Metastatic Breast Carcinoma in the Ovary (tissue), 3 donors: Measurements from ENCODE around the gene DIRAS1.

DNA sequence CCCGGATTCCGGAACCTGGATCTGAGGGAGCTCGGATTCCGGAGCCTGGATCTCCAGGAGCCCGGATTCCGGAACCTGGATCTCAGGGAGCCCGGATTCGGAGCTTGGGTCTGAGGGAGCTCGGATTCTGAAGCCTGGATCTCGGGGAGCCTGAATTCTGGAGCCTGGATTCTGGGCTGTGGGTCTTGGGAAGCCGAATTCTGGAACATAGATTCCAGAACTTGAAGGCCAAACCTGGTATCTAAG lies 6.4 kb upstream of the LMNB2 start:
- PRO-cap, 3 experiments = no peak in any of the 3 experiments

- PRO-cap, 3 experiments = no peak in any of the 3 experiments
Measured at GRCh38 chr19:2576714-2577480, 101.0 kb downstream of the GADD45B start.

- PRO-cap, 3 experiments = peak in 3 of 3 experiments; most common plus-strand start chr19:2616988 (in 3); most common minus-strand start chr19:2616771 (in 1)
Measured at GRCh38 chr19:2616555-2617107, 85.9 kb downstream of the GNG7 start.

GRCh38 chr19:2720705-2721309 lies 365 bp downstream of the DIRAS1 start:
- PRO-cap, 3 experiments = no peak in any of the 3 experiments

DNA sequence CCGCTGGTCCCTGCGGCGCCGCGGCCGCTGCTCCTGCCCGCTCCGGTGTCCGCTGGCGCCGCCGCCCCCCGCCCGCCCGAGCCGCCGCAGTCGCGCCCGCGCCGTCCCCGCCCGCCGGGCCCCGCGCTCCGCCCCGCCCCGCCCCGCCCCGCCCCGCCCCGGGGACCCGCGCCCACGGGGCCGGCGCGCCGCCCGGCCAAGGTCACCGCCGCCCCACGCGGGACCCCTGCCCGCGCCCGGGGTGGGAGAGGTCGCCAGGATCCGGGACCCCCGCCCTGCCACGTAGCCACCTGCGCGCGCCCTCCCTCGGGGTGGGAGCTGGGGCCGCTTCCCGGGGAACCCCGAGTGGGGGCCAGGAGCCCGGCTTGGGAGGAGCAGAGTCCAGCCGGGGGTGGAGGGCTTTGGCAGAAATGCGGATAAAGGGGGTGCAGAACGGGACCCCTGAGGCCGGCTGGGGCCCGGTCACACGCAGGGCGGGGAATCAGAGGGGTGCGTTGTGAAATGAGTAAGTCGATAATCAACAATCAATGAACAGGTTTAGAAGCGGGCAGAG lies at the start of gene DIRAS1:
Gene DIRAS1 (minus strand): TSS at position 63 of the 553 bp plus-strand sequence.
- PRO-cap, 3 experiments = peak in 1 of 3 experiments; most common plus-strand start position 136 of the sequence (in 1); most common minus-strand start position 54 of the sequence (in 1)

DNA sequence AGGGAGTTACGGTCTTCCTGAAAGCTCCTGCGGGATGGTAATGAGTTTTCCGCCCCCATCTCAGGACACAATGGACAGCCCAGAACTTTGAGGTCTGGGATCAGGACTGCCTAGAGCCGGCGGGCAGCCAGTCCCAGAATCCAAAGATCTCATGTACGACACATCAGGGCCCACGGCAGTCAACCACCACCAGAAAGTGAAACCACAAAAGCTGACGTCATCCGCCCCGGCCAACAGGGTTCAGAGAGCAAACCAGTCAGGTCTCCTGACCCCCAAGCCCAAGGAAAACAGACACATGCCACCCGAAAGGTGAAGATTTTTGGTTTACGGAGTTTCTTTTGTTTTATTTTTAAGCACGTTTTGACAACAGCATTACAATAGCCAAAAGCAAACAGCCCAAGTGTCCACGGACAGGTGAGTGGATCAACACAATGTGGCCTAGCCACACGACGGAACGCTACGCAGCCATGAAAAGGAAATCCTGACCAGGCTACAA lies 7.1 kb downstream of the SGTA start:
- PRO-cap, 3 experiments = peak in 3 of 3 experiments; most common plus-strand start position 255 of the sequence (in 1); most common minus-strand start position 151 of the sequence (in 3)

DNA sequence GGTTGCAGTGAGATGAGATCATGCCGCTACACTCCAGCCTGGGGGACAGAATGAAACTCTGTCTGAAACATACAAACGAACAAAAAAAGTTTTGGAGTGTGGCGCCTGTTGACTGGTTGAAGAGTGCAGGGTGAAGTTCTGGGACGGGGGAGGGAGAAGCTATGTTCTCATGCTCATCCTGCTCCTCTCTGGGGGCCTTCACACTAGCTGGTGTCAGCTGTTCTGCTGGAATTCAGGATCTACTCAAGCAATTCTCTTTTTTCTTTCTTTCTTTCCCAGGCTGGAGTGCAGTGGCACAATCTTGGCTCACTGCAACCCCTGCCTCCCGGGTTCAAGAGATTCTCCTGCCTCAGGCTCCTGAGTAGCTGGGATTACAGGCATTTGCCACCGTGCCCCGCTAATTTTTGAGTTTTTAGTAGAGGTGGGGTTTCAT lies 6.2 kb upstream of the TLE6 start:
- PRO-cap, 3 experiments = no peak in any of the 3 experiments

DNA sequence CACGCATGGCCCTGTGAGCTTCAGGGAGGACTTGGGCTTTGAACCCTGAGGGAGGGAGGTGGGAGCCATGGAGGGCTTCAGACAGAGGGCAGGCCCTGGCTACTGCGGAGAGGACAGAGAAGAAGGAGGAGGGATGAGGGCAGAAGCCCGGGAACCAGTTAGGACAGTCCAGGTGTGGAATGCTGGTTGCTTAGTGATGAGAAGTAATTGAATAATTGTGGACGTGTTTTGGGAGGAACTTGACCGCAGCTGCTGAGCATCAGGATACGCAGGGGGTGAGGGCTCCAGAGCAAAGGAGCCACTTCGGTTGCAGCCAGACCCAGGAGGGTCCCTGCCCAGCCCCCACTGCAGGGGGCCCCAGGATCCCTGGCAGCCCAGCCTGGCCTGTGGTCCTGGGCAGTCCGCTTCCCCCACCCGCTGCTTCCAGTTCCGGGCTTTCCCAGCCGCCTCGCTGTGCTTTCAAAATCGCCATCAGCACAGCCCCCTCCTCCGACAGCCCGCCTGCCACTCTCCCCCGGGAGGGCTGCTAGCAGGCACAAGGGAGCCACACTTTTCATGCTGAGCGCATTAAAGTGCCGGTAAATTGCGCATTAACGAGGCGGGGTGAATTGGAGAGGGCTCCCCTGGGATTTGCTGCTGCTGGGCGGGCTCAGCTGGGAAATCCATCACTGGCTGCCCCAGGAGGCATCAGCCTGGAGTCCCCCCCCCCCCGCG lies 6.4 kb downstream of the TLE6 start:
- PRO-cap, 3 experiments = peak in 1 of 3 experiments; most common plus-strand start position 287 of the sequence (in 1)

DNA sequence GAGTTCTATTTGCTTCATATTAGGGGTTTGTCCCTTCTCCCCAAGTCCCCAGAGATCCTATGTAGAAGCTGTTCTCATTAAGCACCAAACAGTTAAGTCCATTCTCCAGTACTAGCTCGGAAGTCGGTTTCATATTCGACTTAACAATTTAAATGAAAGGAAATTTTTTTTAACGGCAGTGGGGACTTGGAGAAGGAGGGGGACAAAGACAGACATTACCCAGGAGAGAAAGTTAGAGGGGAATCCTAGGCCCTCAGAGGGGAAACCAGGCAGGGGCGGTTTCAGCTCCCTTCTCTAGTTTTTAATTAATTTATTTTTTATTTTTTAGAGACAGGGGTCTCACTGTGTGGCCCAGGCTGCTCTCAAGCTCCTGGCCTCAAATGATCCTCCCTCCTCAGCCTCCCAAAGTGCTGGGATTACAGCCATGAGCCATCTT lies 13.6 kb upstream of the TLE2 start:
- PRO-cap, 3 experiments = no peak in any of the 3 experiments

DNA sequence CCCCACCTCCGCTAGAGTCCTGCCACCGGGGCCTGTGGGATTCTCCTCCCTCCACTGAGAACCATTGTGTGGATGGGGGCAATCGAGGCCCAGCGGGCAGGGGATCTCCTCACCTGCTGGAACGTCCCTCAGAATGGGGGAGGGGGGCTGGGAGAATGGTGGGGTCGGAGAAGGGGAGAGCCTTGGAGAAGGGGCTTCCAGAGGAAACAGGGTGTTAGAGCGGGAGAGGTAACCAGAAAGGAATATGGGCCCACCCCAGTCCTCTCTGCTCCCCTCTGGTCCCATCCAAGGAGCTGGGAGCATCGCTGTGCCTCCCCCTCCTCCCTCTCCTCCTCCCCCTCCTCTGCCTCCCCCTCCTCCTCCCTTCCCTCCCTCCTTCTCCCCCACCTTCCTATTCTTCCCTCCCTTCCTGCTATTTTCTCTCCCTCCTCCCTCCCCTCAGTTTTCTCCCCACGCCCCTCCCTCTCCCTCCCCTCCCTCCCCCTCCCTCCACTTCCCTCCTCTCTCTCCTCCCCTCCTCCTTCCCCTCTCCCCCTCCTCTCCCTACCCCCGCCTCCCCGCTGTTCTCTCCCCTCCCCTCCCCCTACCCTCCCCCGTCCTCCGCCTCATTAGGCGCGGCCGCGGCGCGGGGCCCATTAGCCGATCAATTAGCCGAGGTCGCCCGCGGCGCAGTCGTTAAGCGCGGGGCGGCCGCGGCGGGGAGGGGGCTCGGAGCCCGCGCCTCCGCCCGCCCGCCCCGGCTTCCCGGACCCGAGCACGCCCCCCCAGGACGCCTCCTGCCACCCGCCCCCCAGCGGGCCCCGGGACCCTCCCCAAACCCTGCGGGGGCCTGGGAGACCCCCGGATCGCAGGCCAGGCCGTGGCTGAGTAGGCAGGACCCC lies 15.5 kb downstream of the TLE5 start:
- PRO-cap, 3 experiments = peak in 2 of 3 experiments; most common plus-strand start position 635 of the sequence (in 1)

DNA sequence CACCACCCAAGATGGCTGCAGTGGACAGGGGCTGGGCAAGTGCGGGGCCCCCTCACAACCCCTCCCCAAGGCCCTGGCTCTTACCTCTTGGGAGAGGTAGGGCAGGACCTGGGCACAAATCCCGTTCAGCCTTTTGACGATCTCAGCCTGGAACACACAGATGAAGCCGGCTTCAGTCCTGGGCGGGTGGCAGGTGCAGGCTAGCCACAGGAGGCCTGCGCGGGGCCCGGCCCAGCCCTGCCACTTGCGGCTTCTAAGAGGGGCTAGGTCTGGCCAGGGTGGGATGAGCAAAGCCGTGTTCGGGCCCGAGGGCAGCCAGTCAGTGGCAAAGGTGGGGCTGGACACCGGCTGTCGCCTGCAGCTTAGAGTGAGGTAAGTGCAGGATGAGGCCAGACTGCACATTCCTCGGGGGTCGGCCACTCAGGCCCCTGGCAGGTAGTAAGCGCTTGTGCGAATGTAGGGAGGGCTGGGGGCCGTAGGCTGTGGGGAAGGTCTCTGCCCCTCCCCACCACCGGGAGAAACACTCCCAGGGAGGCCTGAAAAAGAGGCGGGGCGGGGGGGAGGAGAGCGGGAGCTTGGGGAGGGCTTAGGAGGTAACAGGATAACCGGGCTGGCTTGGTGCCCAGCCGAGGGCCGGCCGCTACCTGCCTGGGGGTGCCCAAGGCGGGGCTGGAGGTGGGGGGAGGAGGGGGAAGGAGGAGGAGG lies 6.6 kb downstream of the TLE5 start:
- PRO-cap, 3 experiments = no peak in any of the 3 experiments

- PRO-cap, 3 experiments = no peak in any of the 3 experiments
Measured at GRCh38 chr19:3097320-3098033, 3.3 kb downstream of the GNA11 start.

- PRO-cap, 3 experiments = peak in 1 of 3 experiments; most common plus-strand start chr19:3133818 (in 1)
Measured at GRCh38 chr19:3133325-3134163, 2.3 kb upstream of the GNA15 start.

DNA sequence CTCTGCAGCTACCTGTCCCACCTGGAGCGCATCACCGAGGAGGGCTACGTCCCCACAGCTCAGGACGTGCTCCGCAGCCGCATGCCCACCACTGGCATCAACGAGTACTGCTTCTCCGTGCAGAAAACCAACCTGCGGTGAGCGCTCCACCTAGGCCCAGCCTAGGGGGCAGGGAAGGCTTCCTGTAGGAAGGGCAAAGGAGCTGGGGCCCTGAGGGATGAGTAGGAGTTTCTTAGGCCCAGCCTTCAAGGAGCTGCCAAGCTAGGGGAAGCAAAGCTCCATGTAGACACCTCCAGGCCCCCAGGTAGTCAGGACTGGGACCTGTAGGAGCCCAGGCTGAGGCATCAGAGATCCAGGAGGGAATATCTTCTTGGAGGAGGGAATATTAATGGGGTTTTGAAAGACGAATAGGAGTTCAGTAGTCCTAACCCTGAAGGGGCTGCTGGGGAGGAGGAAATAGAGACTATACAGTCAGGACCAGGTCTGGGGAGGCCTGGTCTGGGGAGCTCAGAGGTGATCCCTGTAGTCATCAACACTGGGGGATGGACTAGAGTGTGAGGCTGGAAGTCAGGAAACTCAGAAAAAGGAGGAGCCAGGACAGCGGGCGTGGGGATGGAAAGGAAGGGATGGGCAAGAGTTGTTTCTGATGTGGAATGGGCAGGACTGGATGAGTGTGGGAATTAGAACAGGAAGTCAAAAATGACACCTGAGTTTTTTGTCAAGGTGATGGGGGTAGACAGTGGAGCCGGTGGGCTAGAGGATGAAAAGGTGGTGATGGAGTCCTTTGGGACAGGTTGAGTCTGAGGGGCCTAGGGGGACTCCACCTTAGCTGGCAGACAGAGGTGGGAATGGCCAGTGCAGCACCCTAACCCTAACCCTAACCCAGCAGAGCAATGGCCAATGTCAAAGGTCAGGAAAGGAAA lies 16.1 kb downstream of the GNA15 start:
- PRO-cap, 3 experiments = no peak in any of the 3 experiments

- PRO-cap, 3 experiments = no peak in any of the 3 experiments
Measured at GRCh38 chr19:3193279-3194380, 7.9 kb downstream of the NCLN start.

- PRO-cap, 3 experiments = peak in 3 of 3 experiments; most common plus-strand start chr19:3336965 (in 2); most common minus-strand start chr19:3336646 (in 1)
Measured at GRCh38 chr19:3336543-3337603, 29.5 kb upstream of the NFIC start.

- PRO-cap, 3 experiments = no peak in any of the 3 experiments
Measured at GRCh38 chr19:3384777-3385637, 18.6 kb downstream of the NFIC start.

DNA sequence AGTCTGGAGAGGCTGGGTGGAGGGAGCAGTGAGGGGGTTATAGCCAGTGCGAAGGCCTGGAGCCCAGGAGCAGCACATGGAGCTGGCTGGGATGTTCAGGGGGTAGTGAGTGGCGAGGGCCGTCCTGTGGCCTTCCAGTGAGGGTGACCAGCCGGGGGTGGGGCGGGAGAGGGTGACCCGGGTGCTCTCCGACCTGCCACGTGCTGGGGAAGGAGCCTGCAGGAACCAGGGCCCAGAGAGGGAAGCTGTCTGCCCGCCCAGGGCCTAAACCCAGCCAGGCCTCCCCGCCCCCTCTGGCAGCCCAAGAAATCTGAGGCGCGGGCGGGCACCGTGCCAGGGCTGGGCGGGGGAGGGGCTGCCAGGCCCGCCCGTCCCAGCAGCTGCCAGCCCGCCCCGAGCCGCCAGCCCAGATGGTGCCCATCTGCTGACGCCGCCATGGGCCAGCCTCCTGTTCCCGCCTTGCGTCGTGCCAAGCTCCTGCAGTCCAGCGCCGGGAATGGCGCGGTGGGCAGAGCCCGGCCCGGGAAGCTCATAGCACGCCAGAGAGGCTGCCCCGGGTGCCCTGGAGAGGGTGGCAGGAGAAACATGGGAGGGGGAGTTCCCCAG lies 21.4 kb downstream of the NFIC start:
- PRO-cap, 3 experiments = peak in 2 of 3 experiments; most common plus-strand start position 482 of the sequence (in 1); most common minus-strand start position 240 of the sequence (in 1)

GRCh38 chr19:3389851-3390760 lies 23.7 kb downstream of the NFIC start:
- PRO-cap, 3 experiments = no peak in any of the 3 experiments

DNA sequence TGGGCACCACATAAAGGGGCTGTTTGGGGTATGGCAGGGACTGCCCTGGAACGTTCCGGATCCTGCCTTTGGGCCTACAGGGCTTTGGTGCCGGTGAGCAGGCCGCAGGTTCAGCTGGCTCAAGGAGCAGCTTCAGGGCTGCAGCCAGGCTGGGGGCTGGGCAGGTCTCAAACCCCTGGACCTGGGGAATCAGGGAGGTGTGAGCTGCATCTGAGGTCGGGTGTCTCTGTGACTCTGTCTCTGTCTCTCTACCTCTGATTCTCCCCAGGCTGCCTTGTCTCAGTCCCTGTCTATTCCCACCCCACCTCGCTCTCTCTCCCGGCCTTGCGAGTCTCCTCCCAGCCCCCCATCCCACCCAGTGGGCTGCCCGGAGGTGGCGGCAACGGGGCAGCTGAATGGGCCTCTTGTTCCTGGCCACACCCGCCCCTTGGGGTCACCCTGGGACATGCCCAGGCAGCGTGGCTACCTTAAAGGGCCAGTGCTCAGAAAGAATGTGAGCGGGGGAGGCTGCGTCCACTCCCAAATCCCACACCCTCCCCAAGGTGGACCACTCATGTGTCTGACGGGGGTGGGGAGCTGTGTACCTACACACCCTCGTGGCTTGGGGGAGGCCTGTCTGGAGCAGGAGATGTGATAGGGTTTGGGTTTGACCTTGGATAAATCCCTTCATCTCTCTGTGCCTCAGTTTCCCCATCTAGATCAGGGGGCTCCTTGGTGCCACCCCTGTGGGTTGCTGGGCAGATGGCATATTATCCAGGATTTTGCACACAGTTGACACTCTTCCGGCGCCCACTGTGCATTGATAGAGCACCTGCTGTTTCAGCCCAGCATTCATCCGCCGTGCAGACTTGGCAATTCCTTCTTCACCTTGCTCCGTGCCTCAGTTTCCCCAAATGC lies 31.2 kb downstream of the NFIC start:
- PRO-cap, 3 experiments = no peak in any of the 3 experiments